Bronchus (tissue), 1 donor: ENCODE measurements around the genes NOL12, CBY1 and SUN2.

- PRO-cap, result no peak
Measured at GRCh38 chr22:37657797-37658002, 823 bp upstream of the PDXP start.

- PRO-cap, result bidirectional peak, plus-strand start at chr22:37686346, minus-strand start at chr22:37686249; bidirectional peak, plus-strand start at chr22:37686621, minus-strand start at chr22:37686532
Measured at GRCh38 chr22:37685861-37686806, at the start of gene NOL12. Gene NOL12, plus strand, starts transcription at chr22:37686343.

DNA sequence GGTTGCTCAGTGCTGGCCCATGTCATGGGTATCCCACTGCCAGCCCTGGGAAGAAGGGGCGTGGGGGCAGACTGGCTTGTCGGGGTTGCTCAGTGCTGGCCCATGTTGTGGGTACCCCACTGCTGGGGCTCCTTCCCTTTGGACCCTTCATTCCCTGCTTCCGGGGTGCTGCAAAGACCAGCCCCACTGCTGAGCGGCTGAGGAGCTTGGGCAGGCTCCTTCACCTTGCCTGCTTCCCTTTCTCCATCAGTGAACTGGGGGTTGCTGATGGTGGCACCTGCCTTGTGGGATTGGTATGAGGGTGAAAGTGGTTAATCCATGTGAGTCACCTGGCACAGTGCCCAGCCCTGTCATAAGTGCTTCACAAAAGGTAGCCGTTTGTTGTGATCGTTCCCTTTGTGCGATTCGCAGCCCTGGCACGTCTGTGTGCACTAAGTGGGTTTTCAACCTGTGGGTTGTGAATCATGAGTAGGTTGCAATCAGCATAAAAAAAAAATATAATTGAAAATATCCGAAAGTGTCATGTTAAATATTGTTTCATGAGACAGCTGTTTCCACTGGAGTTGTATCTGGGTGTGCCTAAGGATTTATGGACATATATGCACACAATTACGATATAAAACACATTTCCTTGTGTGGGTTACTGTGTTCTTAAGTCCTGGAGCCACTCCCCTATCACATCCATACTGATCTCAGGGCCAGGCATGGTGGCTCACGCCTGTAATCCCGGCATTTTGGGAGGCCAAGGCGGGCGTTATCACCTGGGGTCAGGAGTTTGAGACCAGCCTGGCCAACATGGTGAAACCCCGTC is 3.1 kb downstream of the NOL12 start:
- PRO-cap, result no peak

DNA sequence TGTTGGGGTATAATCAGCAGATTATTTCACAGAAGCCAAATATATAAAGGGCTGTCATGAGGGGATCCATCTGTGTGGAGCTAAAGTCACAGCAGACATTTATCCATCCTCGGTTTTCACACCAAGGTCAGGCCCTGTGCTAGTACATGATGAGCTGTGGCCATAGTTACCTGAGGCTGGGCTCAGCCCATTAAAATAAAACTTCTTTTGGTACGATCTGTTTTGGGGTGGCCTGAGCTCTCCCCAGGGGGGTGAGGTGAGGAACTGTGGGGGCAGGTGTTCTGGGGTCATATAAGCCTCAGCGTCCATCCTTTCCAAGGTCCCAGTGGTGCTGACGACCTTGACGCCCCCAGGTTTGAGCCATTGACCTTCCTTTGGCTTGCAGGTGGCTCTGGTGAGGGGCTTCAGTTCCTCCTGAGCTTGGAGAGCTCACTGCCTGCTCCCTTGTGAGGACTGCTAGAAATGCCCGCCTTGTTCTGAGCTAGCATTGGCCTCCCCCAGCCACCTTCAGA is 1.4 kb upstream of the TRIOBP start:
- PRO-cap, result no peak

- PRO-cap, result bidirectional peak, plus-strand start at chr22:37746263, minus-strand start at chr22:37745931
Measured at GRCh38 chr22:37745502-37746199, 48.8 kb downstream of the TRIOBP start.

DNA sequence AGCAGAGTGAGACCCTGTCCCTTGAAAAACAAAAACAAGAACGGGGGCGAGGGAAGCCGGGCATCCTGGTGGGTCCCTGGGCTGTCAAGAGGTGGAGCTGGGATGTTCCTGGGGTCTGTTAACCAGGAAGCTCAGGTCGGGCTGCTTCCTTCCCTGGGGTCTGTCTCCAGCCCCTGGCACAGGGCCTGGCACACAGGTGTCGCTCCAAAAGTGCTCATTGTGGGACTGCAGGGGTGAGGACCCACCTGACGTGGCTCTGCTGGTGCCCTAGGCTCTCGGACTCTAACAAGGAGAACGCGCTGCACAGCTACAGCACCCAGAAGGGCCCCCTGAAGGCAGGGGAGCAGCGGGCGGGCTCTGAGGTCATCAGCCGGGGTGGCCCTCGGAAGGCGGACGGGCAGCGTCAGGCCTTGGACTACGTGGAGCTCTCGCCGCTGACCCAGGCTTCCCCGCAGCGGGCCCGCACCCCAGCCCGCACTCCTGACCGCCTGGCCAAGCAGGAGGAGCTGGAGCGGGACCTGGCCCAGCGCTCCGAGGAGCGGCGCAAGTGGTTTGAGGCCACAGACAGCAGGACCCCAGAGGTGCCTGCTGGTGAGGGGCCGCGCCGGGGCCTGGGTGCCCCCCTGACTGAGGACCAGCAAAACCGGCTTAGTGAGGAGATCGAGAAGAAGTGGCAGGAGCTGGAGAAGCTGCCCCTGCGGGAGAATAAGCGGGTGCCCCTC is 47.5 kb upstream of the H1-0 start:
- PRO-cap, result no peak

- PRO-cap, result no peak
Measured at GRCh38 chr22:37804111-37804383, 982 bp upstream of the H1-0 start.

- PRO-cap, result no peak
Measured at GRCh38 chr22:37806063-37806800, 1.2 kb downstream of the H1-0 start.

- PRO-cap, result no peak
Measured at GRCh38 chr22:38135246-38135640, 24.8 kb upstream of the BAIAP2L2 start.

- PRO-cap, result no peak
Measured at GRCh38 chr22:38271458-38271819, 1.4 kb downstream of the TMEM184B start.

- PRO-cap, result no peak
Measured at GRCh38 chr22:38317653-38318000, 394 bp upstream of the CSNK1E start.

DNA sequence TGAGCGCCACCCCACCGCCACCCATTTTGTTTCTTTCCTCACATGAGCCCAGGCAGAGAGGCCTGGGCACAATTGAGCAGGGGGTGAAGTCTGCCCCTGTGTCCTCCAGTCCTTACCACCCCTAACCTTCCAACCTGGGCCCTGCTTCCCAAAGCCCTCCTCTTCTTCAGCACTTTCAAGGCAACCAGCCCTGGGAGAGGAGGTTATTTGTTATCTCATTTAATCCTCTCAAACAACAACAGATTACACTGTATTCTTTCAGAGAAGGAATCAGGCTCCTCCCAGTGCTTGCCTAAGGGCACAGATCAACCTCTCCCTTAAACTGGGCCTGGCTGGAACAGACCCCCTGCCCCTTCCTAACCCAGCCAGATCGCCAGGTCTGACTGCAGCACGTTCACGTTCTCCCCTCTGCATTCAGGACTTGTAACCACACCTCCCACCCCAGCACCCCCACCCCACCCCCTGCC is 2.0 kb upstream of the CSNK1E start:
- PRO-cap, result no peak

DNA sequence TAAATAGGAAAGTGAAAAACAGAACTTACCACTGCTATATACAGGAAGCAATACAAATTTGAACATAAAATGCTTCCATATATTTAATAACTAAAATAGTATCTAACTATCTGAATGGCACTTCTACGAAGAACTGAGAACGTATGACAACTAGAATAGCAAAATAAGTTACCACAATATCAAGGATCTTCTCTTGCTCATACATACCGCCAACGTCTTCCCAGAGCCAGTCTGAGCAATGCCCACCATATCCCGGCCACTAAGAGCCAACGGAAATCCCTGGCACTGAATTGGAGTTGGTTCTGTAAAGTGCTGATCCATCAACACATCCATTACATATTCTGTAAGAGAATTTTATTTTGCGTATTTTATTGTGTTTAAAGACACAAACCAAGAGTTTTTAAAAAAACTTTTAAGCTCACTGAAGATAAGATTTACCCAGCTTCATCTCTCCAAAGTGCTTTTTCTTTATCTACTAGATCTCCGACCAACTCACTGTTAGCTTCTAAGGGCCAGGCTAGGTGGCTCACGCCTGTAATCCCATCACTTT is 7.8 kb downstream of the DDX17 start:
- PRO-cap, result no peak

DNA sequence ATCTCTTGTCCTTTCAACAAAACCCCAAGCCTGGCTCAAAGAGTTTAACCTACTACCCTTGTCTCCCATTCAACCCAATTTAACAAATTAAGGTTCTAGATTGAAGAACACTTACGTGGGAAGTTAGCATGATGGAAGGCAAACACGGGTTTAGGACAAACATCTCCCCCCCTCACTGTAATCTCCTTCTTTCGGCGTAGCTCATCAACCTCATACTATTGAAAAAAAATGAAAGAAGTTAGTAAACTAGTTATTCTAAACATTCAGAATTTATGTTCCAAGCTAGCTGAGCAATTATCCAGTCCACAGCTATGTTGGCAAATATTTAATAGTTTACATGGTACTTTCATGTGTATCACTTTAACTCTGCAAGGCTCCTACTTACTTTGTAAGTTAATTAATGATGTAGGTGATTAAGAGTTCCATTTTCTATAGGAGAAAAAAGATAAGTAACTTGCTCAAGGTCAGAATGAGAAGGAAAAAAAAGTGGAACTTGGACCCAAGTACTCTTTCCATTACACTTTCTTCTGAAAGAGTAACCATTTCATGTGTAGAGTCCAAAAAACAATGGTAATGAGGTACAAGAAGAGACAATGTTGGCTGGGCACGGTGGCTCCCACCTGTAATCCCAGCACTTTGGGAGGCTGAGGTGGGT is 6.7 kb downstream of the DDX17 start:
- PRO-cap, result no peak

- PRO-cap, result no peak
Measured at GRCh38 chr22:38655563-38656195, 513 bp downstream of the FAM227A start.

- PRO-cap, result bidirectional peak, plus-strand start at chr22:38656660, minus-strand start at chr22:38656342
Measured at GRCh38 chr22:38656196-38657167, at the start of gene CBY1. Gene CBY1, plus strand, starts transcription at chr22:38656638.

- PRO-cap, result no peak
Measured at GRCh38 chr22:38670764-38671470, 10.8 kb upstream of the TOMM22 start.

DNA sequence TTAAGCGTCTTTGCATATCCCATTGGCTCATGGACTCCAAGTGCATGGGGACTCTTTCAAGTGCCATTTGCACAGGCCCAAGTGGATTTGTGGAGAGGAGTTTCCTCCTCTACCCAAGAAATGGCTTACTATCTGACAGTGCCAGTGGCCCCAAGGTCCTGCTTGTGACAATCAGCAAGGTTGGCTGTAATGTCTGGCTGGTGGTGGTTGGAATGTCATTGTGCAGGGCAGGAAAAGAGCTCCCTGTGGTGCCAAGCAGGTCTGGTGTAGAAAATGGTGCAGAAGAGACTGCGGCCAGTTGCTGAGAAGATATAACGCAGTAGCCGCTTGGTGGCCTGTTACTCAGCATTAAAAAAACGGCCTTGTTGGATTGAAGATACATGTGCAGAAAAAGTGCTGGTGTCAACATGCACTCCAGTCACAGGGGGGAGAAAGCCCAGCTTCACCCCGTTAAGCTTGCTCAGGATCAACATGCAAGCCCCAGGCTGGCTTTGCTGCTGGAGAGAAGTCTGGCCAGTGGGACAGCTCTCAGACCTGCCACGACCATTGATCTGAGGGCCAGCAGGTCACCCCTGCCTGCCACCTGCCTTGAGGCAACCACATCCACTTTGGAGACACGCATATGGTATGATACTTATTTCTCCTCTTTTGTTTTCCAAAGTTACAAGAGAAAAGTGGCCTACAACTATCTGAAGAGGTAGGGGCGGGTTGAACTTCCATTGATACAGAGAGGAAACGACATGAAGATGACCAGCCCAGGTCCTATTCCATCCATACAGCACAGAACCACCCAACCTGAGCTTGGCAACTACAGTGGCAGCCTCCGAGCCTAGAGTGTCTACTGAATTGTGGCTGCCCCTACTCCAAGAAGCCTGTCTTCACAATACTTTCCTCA is 4.4 kb downstream of the TOMM22 start:
- PRO-cap, result no peak

DNA sequence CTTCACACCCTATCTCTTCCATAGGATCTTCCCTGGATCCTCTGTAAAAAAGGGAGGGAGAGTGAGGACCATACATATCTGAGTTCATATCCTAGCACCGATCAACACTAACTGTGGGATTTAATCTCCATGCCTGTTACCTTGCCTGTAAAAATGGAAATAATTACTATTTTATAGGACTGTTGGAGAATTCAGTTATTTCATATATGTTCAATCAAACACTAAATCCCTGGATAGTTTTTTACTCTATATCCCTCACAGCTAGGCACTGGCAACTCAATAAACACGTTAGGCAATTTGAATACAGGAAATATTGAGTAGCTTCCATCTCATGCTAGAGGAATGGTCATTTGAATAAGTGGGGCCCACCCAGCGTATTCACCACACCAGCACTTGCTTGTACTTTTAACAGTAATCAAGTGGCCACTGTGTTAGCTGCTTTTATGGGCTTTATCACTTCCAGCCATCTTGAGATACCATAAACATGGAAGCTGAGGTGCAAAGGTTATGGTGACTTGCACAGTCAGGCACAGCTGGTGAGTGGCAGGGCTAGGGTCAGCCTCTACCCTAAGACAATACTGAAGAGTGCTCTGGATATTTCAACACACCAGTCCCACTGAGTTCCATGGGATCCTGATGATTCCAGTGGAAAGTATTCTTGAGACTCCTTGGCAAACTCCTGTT is 6.8 kb downstream of the JOSD1 start:
- PRO-cap, result no peak

DNA sequence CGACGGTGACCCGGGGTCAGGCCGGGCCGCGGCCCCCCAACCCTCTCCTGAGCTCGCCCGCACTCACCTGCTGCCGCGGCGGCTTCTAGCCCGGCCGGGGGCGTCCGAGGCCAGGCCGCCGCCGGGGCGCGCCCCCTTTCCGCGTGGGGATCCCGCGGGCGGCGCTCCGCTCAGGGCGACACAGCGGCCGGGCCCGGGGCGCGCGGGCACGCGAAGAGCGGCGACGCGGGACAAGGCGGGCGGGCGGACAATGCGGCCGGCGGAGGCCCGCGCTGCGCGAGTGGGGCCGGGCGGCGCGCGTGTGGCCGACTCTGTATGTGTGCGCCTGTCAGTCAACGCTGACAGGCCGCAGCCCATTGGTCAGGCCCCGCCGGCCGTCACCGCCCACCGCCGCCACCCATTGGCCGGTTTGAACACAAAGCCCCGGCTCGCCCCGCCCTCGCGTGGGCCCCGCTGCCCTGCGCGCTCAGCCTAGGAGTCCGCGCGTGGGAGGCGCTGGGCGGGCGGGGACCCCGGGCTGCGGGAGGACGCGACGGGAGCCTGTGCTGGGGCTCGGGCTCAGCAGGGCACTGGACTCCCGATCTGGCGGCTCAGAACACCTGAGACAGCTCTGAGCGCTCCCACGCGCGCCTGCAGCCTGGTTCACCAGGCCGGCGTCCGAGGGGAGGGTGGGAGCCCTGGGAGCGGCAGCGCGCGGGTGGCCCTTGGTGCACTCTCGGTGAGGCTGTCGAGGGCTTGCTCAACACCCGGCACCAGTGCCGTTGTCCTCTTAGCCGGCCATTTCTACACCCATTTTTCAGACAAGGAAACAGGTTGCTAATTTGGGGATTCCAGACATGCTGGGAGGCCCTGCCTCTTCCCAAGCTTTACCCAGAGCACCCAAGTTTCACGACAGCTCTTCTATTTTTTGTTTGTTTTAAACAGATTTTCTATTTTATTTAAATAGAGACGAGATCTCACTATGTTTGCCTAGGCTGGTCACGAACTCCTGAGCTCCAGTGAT is at the start of gene SUN2:
Gene SUN2, minus strand, starts transcription at position 303 of the 1,003 bp plus-strand sequence.
- PRO-cap, result bidirectional peak, plus-strand start at position 444 of the sequence, minus-strand start at position 317 of the sequence